Cardiac muscle cell (in vitro differentiated cells and primary cell): Measurements from ENCODE around the genes TMOD4 and VPS72.

- RAMPAGE, long total RNA = no peak
- RRBS = under 1% methylated on average over 7 of the region's 30 CpGs
Observed at GRCh38 chr1:150578011-150578821, 1.2 kb downstream of the MCL1 start.

DNA sequence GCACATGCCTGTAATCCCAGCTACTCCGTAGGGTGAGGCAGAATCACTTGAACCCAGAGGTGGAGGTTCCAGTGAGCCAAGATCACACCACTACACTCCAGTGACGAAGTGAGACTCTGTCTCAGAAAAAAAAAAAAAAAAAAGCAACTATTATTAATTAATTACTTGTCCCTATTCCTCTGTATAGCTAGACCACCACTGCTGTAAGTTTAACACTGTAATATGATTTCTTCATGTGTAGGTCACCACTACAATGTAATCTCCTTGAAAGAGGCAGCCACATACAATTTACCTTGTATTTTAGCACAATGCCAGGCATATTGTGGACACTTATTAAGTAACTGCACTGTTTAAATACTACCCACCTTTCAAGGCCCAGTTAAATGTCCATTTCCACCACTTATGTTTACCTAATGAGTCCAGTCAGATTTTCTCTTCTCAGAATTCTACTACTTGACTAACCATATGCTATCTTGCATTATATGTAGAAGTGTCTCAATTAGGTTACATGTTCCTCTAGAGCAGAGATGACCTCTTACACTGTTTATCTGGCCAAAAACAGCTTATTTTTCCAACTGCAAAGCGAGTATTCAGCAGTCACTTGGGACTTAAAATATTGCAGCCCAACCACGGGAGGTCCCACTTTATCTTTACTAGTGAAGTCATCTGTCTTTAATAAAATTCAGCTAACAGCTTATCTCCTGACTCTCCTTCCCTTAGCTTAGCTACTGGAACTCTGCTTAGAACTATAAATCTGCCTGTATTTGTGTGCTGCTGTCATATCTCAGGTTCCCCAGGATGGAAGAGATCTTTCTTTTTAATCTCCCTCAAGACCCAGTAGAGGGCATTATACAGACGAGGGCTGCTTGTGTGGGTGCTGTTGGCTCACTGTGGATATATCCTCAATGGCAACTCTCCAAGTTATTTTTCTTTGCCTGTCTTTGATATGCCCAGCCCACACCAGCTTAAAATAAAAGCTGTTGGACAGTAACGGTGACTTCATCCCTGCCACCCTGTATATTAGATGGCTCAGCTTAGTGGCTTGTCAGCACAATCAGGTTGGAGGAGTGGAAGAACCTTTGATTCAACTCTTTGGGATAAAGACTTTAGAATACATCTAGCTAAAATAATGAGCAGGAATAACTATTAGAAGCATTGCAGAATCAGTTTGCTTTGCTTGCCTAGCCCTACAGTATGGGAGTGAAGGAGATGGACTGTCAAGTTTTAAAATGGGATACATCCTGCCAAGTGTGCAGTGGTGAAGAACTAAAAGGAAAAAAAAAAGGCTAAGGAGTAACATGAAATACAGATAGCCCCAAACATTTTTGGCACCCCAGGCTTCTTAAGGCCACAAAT, 9.8 kb downstream of the ENSA start:
- RAMPAGE, long total RNA = no peak
- RRBS = no CpG with 5 or more reads among the region's 6 CpGs

DNA sequence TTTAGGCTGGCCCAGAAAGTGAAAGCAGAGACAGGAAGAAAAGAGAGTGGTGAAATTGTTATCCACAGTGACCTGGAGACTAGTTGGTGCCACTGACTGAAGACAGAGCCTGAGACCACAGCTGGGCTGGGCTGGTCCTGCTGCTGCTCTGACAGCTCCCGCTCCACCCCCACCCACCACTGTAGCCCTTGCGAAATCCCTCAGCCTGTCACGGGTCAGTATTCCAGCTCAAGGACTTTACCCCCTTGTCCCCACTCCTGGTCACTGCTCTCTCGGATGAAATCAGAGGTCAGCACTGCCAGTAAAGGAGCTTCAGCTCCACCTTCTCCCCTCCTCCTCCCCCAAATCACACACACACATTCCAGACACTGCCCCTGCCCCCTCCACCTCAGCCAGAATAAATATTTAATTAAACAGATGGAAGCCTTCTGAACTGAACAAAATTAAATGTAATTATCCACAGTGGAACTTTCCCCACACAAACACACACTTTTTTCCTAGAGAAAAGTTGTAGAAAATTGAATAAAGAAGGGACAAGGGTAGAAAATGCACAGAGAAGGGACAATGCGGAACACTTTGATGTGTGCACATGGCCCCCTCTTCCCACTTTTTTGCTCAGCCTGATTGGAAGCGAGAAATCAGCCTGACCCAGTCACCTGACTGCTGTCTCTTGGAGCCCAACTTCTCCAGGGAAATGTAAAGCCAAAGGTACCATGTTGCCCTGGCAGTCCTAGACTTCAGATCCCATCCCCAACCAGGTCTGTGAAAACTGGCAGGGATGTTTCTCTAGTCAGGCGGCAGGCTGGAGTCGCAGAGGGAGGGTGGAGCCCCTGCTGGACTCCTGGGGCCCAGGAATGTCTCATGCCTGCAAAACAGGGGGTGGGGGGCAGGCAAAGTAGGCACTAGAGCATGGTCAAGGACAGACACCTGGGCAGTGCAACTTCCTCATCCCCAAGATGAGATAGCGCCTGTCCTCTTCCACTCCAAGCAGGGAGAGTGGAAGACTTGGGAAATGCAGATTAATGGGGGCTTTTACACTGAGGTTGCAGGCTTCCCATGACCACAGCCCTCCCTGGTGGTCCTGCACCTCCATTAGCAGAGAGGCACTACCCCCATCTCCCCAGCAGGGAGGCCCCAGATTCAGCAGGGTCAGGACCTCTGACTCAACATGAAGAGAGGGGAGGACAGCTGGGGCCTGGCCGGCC, 3.0 kb downstream of the CERS2 start:
- RAMPAGE, long total RNA = no peak
- RRBS = no CpG with 5 or more reads among the region's 10 CpGs

GRCh38 chr1:151130981-151131881, 15.2 kb downstream of the SEMA6C start:
- RAMPAGE, long total RNA = no peak
- RRBS = 8% methylated on average over 2 of the region's 54 CpGs

GRCh38 chr1:151175828-151176330, at the start of gene TMOD4:
Gene TMOD4, minus strand, starts transcription at chr1:151175981.
- RAMPAGE, long total RNA = no peak
- RRBS = no CpG with 5 or more reads among the region's 4 CpGs

- RAMPAGE, long total RNA = start-site peak on the minus strand at chr1:151190131-151190181, 960 and 173 reads in 2 replicates
- RRBS = 2% methylated on average over 13 of the region's 43 CpGs
Observed at GRCh38 chr1:151189462-151190465, at the start of gene VPS72. Gene VPS72, minus strand, starts transcription at chr1:151190197.

DNA sequence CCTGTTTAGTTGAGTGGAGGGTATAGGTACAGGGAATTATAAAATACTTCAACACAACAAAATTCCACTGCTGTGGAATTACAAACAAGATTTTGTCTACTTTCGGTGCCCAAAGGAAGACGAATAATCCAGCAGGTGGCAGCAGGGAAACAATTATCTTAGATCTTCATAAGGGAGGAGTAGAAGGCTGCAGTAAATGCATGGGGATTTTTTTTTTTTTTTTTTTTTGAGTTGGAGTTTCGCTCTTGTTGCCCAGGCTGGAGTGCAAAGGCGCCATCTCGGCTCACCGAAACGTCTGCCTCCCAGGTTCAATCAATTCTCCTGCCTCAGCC, 2.0 kb upstream of the PIP5K1A start:
- RAMPAGE, long total RNA = no peak
- RRBS = no CpG with 5 or more reads among the region's 7 CpGs

DNA sequence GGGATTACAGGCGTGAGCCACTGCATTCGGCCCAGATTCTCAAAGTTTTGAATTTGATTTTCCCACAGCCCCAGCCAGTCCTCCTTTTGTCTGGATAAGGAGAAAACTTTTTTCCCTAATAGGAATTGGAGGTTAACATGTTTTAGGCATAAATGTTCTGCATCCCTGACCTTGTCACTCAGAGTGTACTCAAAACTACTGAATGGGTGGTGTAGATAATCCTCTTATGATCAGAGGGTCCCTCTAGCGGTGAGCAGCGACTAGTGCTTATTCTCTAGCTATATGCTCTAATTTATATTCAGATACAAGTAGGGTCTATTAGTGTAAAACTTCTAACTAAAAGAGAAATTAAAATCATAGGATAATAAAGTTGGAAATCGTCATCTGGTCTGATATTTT, 2.9 kb upstream of the PSMD4 start:
- RAMPAGE, long total RNA = no peak
- RRBS = no CpG with 5 or more reads among the region's 5 CpGs

DNA sequence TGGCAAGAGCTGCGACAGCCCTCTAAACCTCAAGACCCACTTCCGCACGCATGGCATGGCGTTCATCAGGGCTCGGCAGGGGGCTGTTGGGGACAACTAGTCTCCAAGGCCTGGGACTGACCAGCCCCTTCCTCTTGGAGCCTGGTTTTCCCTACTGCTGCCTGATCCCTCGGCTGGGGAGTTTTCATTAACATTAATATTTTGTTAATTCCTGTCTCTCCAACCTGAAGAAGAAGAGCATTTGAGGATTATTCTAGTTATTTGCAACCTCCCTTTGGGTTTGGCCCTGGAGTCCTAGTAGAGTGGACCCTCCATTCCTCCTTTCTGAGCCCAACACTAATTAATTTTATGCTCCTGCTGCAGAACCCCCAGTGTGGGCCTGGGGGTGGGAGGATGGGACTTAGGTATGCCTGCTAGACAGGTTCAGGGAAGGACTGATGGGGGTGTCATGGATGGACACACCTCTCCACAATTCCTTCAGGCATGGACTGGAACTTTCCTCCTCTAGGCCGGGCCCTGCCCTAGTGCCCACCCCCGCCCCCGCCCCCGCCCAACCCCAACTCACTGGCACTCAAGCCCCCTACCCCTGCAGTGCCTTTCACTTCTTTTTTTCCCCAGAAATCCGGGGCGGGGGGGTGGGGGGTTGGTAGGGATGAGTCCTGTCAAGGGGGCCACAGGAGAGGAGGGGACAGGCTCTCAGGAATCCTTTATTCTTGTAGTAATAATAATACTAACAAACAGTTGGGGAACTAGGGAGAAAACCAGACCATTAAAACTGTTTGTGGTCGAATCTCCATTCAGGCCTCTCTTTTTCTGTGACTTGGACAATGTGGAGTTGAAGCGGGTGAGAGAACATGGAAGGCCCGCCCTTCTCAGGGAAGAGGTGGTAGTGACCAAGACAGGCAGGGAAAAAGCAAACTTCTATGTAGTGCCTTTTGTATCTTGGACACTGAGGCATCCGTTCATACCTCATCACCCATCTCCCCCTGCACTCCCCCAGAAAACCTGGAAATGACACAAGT, 9.3 kb downstream of the ZNF687 start:
- RAMPAGE, long total RNA = no peak
- RRBS = no CpG with 5 or more reads among the region's 16 CpGs

GRCh38 chr1:151311386-151312396, 15.5 kb downstream of the PI4KB start:
- RAMPAGE, long total RNA = no peak
- RRBS = no CpG with 5 or more reads among the region's 7 CpGs

GRCh38 chr1:151371799-151372149, 731 bp downstream of the SELENBP1 start:
- RAMPAGE, long total RNA = no peak
- RRBS = no CpG with 5 or more reads among the region's 4 CpGs

- RAMPAGE, long total RNA = no peak
- RRBS = no CpG with 5 or more reads among the region's 13 CpGs
Observed at GRCh38 chr1:151405816-151406260, 6.5 kb downstream of the PSMB4 start.

DNA sequence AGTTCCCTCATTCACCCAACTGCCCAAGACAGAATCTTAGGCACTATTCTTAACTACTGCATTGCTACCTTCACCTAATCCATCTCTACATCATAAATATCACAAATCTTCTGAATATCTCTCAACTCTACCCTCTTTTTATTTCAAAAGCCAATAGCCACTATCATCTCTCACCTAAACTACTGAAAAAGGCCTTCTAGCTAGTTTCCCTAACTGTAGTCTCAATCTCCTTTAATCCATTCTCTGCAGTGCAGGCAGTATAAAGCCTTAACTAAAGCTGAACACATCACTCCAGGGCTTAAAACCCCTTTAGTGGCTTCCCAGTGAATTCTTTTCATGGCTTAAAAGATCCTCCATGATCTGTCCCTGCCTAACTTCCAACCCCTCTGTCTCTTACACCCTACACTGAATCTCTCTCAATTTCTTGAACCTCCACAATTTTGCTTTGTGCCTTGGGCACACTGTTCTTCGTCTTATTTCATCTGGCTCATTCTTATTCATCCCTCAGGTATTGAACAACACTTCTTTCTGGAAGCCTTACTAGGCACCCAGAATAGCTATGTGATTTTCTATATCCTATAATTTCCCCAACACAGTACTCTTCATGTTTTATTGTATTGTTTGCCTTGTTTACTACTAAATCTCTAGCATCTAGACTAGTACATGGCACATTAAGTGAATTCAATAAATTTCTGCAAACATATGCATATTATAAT, 11.6 kb downstream of the PSMB4 start:
- RAMPAGE, long total RNA = no peak
- RRBS = no CpG with 5 or more reads among the region's 1 CpG

- RAMPAGE, long total RNA = no peak
- RRBS = no CpG with 5 or more reads among the region's 4 CpGs
Observed at GRCh38 chr1:151459745-151460134, 446 bp upstream of the POGZ start.

GRCh38 chr1:151547031-151548000, 7.2 kb downstream of the TUFT1 start:
- RAMPAGE, long total RNA = no peak
- RRBS = no CpG with 5 or more reads among the region's 7 CpGs

- RAMPAGE, long total RNA = no peak
- RRBS = no CpG with 5 or more reads among the region's 5 CpGs
Observed at GRCh38 chr1:151558971-151559548, 19.0 kb downstream of the TUFT1 start.

DNA sequence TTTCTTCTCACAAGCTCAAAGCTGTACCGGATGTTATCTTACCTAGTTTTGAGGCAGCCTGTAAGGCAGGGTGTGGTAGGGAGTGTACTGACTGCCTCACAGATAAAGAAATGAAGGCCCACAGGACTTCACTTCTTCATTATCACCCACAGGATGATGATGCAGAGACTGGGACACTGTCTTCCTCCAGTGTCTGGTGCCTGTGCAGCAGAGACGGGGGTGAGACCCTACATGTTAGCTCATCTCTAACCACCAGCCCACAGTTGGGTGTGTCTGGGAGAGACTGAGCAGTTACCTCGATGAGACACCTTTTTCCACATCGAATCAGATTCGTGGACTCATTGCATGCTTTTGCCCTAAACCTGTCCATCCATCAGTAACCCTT, 28.7 kb downstream of the TUFT1 start:
- RAMPAGE, long total RNA = no peak
- RRBS = no CpG with 5 or more reads among the region's 5 CpGs

GRCh38 chr1:151717372-151717908, 837 bp upstream of the CELF3 start:
- RAMPAGE, long total RNA = no peak
- RRBS = no CpG with 5 or more reads among the region's 15 CpGs

- RAMPAGE, long total RNA = no peak
Observed at GRCh38 chr1:151840462-151841072, 947 bp upstream of the C2CD4D start.

DNA sequence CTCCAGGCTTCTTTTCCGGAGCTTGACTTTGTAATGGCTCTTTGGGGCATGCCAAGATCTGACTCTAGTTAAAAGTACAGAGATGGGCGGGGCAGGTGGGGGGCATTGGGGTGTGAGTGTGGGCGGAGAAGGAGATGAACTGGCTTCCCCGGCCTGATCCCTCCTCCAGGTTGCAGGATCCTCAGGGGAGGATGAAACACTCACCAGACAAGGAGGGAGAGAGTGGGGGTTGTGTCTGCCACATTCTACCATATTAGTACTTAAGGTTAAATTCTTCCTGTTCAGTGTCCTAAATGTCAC, 23.0 kb downstream of the S100A10 start:
- RAMPAGE, long total RNA = no peak
- RRBS = no CpG with 5 or more reads among the region's 4 CpGs